Measurements from ENCODE around the genes CCT6A, ZNF722, ZNF107 and VKORC1L1.

GRCh38 chr7:55129613-55130388 is 111.0 kb downstream of the EGFR start:
- PRO-cap, result no peak

DNA sequence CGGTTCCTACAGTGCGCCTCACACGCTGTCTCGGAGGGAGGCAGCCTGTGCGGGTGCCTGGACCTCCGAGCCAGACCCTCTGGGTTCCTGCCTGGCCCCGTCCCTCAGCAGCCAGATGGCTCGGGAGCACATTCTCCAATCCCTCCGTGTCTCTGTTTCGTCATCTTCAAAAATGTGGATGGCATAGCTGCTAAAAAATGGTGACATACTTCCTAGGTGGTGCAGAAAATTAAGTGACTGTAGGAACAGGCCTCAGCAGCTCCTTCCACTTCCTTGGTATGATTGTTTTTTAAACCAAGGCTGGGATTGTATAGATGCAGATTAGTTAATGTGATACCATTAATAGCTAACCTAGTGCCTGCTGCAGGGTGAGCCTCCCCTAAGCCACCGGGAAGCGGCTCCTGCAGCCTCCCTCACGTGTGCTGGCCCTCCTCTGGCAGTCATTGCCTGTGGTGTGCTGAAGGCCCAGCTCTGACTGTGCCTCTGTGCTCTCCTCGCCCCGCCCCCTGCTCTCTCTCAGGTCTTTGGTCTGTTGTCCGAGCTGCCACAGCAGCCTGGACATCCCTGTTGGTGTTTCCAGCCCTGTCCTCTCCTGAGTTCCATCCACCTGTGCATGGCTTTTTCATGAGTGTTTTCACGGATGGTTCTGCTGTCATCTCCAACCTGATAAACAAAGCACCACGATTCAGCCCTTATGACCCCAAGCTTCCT is 126.0 kb downstream of the EGFR start:
- PRO-cap, result no peak

DNA sequence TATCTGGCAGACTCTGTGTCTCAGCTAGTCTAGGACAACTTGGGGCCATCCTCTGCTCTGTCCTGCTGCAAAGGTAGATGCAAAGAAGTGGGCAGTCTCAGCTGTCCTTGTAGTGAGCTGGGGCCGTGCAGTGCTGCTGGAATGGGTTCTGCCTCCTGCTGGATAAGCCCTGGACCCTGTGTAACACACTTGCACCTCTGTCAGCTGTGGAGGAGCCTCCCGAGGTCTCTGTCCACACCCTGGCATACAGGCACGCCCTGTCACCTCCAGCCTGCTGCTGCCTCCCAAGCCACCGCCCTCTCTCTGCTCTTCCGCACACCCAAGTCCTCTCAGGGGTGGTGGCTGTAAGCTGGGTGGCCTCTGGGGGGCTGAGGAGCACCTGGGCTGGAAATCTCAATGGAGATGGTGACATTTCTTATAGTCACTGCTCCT is 57.5 kb downstream of the VOPP1 start:
- PRO-cap, result no peak

- PRO-cap, result no peak
Observed at GRCh38 chr7:55521758-55522460, 50.4 kb downstream of the VOPP1 start.

- PRO-cap, result bidirectional peak, plus-strand start at chr7:55533693, minus-strand start at chr7:55533397
Observed at GRCh38 chr7:55532890-55534151, 39.0 kb downstream of the VOPP1 start.

- PRO-cap, result no peak
Observed at GRCh38 chr7:55546735-55547300, 25.5 kb downstream of the VOPP1 start.

DNA sequence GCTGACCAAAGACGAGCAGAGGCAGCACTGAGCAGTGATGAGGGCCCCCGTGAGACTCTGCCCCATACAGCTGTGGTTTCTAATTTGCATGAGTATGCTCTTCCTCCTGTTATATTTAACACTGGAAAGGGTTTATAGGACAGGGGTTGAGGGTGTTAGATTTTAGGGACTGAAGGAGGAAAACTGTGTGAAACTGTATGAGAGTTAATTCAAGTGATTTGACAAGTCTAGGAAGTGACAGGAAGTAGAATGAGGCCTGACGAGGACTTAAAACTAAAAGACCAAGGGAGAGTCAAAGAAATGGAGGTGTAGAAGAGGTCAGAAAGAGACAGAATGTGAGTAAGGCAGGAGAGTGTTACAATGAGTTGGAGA is 23.5 kb upstream of the MRPS17 start:
- PRO-cap, result no peak

- PRO-cap, result bidirectional peak, plus-strand start at chr7:56051711, minus-strand start at chr7:56051580
Observed at GRCh38 chr7:56051633-56052452, at the start of gene CCT6A. Gene CCT6A, plus strand, starts transcription at chr7:56051765.

- PRO-cap, result no peak
Observed at GRCh38 chr7:56058227-56058868, 5.7 kb upstream of the SUMF2 start.

- PRO-cap, result no peak
Observed at GRCh38 chr7:56099369-56100647, 6.5 kb downstream of the CHCHD2 start.

GRCh38 chr7:56107105-56107409 is 781 bp upstream of the CHCHD2 start:
- PRO-cap, result no peak

GRCh38 chr7:57821763-57822244 is 371.8 kb downstream of the ZNF716 start:
- PRO-cap, result unidirectional peak, minus-strand start at chr7:57821976

- PRO-cap, result no peak
Observed at GRCh38 chr7:57868389-57869096, 418.6 kb downstream of the ZNF716 start.

GRCh38 chr7:62383309-62383663 is 1615.4 kb upstream of the ZNF722 start:
- PRO-cap, result no peak

- PRO-cap, result no peak
Observed at GRCh38 chr7:63068110-63068632, 930.5 kb upstream of the ZNF722 start.

- PRO-cap, result no peak
Observed at GRCh38 chr7:63998577-63999014, at the start of gene ZNF722. Gene ZNF722, plus strand, starts transcription at chr7:63998849.

DNA sequence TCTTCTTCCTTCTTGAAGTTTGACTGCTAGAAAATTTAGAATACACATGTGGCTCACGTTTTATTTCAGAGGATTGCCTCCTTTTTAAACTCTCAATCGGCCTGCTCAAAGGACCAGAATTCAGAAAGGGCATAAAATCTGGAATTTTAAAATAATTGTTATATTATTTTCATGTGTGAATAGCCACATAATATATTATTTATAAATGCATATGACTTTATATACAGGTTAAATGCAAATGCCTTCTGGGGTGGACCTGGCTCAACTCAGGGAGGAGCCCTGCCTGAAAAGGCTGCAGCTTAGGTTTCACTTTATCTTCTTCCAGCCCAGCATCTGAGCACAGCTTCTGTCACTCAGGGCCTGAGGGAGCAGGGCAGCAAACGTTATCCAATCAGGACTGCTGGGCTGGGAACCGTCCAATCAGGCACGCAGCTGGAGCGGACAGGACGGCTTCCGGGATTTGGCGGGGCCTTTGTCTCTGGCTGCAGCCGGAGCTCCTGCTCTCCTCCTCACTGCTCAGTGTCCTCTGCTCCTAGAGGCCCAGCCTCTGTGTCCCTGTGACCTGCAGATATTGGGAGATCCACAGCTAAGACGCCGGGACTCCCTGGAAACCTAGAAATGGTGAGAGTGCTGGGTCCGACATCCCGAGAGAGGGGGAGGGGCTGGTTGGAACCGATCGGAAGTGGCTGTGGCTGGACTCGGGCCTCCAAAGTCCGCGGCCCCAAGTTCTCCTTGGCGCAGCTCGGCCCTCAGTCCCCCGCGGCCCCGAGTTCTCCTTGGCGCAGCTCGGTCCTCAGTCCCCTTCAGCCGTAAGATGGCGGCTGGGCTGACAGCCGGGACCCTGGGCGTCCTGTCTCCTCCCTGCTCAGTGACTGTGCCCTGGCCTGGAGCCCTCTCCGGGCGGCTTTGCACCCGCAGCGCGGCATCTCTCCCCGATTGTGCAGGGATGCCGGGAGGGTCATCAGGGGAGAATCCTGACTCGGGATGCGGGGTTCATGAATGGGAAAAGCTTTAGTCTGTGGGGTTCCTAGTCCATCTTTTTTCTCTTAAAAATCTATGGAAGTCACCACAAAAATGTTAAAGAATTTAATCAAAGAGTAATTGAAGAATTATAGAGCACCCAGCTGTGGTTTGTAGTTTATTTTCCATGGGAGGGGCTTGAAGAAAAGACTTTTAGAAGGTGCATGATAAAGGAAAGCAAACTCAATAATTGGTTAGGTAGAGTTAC is at the start of gene ZNF107:
Gene ZNF107 (plus strand): TSS at position 469 of the 1,228 bp plus-strand sequence.
- PRO-cap, result bidirectional peak, plus-strand start at position 475 of the sequence, minus-strand start at position 335 of the sequence; bidirectional peak, plus-strand start at position 803 of the sequence, minus-strand start at position 881 of the sequence

- PRO-cap, result no peak
Observed at GRCh38 chr7:64839982-64840397, 45.8 kb downstream of the ZNF138 start.

- PRO-cap, result bidirectional peak, plus-strand start at chr7:65873074, minus-strand start at chr7:65872894; unidirectional peak, plus-strand start at chr7:65873392
Observed at GRCh38 chr7:65872740-65873654, at the start of gene VKORC1L1. Gene VKORC1L1, plus strand, starts transcription at chr7:65873074.

DNA sequence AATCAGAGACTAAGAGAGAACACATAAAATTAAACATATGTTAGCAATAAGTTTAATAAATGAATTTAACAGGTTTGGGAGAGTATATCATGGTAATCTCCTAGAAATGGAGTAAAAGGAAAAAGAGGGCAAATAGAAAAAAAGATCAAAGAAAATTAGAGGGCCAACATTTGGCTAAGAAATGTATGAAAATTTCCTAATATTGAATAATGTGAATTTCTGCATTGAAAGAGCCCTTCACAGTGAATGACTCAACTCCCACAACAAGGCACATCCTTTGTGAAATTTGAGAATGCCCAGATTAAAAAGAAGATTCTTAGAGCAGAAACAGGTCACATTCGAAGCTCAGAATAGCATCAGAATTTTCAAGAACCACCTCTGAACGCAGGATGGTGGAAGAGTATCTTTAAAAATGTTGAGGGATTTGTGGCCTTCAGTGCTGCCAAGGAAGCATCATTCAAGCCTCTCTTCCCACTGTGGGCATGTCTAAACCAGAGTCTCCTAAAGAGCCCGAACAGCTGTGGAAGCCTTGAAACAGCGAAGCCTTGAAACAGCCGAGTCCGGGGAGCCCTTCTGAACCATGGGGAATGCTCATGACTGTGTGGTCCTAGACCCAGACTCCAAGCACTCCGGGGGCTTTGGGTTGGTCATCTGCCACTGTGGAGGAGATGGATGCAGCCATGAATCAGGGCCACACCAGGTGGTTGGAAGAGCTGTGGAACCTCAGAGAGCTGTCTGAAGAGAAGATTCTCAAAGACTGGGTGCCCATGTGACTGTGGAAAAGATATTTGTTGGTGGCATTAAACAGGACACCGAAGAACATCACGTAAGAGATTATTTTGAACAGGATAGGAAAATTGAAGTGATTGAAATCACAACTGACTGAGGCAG is 43.5 kb downstream of the GUSB start:
- PRO-cap, result no peak

Data from natural killer cell (primary cell).